AG10803 (cell line): ENCODE measurements around a stretch of chr4.

- RRBS: no CpG with 5 or more reads among the region's 24 CpGs
These were observed 178.8 kb downstream of the OTOP1 start for GRCh38 chr4:4047753-4048425.

DNA sequence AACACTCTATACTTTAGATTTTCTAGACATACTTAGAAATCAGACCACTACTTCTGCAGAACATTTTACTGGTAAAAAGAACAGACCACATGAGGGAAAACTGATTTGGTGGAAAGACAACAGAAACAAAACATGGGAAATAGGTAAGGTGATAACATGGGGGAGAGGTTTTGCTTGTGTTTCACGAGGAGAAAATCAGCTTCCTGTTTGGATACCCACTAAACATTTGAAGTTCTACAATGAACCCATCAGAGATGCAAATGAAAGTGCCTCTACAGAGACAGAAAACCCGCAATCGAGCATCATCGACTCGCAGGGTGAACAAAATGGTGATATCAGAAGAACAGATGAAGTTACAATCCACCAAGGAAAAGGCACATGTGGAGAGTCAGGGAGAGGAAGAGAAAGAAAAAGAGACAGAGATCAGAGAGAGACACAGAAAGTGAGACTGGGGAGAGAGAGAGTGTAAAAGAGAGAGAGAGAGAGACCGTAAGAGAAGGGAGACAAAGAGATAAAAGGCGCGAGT, 153.2 kb downstream of the OTOP1 start:
- RRBS: no CpG with 5 or more reads among the region's 8 CpGs

DNA sequence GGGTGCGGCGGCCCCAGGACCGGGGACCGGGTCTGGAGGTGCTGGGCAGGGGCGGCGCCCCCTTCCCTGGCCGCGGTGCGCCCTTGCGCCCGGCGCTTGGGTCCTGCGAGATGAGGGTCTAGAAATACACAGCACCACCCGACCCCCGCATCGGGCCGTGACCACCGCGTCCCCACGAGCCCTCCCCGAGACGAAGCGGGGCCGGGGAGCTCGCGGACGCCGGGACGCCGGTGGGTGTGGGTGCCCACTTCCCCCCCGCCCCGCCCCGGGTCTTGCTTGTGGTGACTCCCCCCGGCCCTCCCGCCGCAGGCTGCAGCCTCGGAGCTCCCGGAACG, 360 bp downstream of the NSG1 start:
- RRBS: 1% methylated on average over 20 of the region's 39 CpGs

GRCh38 chr4:4392243-4393088, 5.6 kb downstream of the NSG1 start:
- RRBS: no CpG with 5 or more reads among the region's 16 CpGs

DNA sequence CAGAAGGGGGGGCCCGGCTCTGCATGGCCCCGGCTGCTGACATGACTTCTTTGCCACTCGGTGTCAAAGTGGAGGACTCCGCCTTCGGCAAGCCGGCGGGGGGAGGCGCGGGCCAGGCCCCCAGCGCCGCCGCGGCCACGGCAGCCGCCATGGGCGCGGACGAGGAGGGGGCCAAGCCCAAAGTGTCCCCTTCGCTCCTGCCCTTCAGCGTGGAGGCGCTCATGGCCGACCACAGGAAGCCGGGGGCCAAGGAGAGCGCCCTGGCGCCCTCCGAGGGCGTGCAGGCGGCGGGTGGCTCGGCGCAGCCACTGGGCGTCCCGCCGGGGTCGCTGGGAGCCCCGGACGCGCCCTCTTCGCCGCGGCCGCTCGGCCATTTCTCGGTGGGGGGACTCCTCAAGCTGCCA, 414 bp downstream of the MSX1 start:
- RRBS: 3% methylated on average over 16 of the region's 44 CpGs

DNA sequence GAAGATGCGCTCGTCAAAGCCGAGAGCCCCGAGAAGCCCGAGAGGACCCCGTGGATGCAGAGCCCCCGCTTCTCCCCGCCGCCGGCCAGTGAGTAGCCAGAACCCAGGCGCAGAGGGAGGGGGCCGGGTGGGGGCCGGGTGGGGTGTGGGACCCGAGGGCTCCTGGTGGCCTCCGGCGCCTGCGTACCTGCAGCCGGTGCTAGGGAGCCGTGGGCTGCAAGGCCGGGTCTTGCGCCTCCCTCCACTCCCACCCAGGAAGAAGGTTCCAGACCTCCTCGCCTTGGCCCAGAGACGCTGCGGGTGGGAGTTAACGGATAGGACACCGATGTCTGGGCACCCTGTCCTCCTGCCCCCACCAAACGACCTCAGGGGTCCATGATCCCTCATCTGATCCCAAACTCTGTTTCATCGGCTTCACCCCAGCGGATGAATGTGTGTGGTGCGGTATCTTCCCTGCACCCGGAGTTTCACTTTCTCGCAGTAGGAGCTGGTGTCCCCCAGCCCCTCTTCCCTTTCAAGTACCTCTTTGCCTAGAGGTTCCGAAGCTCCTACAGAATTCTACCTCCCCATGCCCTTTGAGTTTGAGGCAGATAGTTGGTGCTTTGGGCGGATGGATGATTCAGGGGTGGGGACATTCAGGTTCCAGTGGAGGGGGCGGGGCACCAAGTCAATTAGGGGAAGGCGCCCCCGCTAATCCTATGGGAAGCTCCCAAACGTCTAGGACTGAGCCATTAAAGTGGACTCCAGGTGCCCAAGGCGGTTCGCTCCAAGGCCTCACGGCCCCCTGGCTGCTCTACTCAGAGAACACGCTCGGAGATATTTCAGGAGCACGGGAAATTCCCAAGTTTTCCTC, 1.0 kb downstream of the MSX1 start:
- RRBS: 25% methylated on average over 4 of the region's 44 CpGs

DNA sequence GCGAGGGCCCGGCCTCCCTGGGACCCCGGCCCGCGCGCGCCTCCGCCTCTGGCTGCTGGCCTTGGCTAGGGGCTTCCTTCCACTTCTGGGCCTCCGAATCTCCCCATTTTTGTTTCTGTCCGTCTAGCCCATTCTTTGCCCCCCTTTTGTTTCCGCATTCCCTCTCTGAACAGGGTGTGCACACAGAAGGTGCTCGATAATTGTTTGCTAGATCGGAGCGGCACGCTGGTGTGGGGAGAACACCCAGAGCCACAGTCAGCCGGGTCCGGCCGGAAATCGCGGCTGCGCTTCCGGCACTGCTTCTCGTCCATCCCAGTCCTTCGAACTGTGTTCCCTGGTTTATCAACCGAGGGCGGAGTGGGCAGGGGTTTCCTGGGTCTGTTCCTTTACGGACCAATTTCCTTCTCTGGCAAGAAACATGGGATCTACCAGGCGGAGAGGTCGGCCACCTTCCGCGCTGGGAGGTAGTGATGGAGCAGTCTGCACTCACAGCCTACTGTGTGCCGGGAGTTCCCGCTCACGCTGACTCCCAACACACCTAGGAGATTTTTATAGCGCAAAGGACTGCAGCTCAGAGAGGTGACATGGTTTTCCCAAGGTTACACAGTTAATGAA, 6.6 kb downstream of the MSX1 start:
- RRBS: no CpG with 5 or more reads among the region's 35 CpGs

GRCh38 chr4:5385634-5385934, 322.8 kb downstream of the EVC2 start:
- RRBS: no CpG with 5 or more reads among the region's 2 CpGs

DNA sequence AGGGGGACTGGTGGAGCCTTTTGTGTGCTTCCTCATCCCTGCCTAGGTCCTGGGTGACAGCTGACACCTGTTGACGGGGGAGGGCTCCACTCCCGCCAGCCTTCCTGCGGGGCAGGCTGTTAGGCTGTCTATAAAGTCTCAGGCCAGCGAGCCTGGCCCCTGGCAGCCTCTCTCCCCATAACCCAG, 824 bp upstream of the EVC2 start:
- RRBS: no CpG with 5 or more reads among the region's 4 CpGs

- RRBS: no CpG with 5 or more reads among the region's 3 CpGs
These were observed 57.4 kb downstream of the CRMP1 start for GRCh38 chr4:5835479-5835856.

- RRBS: no CpG with 5 or more reads among the region's 26 CpGs
These were observed 12.4 kb upstream of the WFS1 start for GRCh38 chr4:6257039-6257937.

DNA sequence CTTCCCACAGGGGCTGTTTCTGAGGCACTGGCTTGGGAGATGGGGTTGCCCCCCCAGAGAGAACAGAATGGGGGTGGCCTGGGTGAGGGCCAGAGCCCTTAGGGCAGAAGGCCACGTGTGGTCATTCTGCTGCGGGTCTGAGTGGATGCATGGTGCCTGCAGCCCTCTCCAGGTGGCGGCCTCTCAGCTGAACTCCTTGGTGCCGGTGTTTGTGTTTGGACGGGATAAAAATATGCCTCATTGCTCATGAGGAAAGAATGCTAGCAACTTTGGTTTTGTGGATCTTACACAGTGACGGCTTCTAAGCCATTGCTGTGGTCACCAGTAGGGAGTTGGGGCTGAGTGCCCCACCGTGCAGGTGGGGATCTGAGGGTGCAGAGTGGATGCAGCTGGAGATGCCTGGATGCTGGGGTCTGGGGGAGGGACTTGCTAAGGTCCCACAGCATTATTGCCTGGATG, 3.5 kb downstream of the WFS1 start:
- RRBS: no CpG with 5 or more reads among the region's 7 CpGs

GRCh38 chr4:6324618-6325586, 55.3 kb downstream of the WFS1 start:
- RRBS: 55% methylated on average over 3 of the region's 30 CpGs

DNA sequence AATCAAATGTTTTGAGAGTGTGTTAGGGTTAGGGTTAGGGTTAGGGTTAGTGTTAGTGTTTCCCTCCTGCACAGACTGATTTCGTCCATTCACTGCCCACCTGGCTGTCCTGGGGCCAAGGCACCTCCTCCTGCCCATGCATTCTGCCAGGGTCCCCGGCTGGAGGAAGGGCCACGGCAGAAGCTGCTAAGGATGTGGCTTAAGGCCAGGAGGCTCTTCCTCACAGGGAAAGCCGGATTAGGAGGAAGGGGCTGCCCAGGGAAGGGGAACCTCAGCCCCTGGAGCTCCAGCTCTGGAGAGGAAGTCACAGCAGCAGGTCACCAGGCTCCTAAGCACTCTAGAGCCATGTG, 48.6 kb downstream of the PPP2R2C start:
- RRBS: 25% methylated on average over 3 of the region's 4 CpGs

DNA sequence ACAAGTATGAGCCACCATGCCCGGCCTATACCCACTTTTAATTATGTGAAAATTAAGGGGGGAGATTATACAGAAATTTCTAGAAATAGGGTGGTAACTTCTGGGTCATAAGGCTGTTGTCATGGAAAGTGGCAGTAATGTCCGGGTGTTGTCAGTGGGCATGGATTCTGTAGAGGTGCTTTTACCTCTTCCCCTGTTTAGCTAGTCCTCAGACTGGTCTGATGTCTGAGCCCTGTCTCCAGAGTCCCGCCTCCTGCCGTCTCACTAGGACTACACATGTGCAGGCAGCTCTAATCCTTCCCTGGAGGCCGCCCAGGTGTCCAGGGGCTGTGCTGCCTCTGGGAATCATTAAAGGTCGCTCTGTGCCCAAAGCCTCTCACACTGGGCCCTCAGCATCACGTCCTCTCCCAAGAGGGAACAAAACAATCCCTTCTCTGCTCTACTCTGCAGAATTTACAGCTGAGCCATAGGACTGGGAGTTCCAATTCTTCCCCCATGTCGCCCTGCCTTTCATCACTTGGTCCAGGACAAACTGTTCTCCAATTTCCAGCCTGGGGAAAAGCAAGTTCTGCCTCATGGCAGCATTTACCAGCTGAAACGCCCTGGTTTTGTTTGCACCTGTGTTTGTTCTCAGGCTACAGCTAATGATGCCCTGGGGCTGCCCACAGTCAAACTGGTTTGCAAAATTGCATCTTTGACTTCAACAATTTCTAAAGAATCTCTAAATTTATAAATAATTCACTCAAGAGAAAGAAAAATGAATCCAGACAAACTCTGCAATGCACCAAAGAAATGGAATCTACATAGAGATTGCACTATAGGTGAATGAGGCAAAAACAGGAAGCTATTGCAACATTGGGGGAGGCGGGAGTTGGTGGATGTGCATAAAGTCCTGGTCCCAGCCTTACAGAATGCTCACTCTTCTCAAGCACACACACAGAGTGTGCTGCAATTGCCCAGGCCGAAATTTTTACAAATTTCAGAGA, 7.3 kb upstream of the MRFAP1 start:
- RRBS: 75% methylated on average over 1 of the region's 11 CpGs

GRCh38 chr4:6658294-6659201, 15.3 kb upstream of the ENSG00000170846 start:
- RRBS: 8% methylated on average over 6 of the region's 60 CpGs

DNA sequence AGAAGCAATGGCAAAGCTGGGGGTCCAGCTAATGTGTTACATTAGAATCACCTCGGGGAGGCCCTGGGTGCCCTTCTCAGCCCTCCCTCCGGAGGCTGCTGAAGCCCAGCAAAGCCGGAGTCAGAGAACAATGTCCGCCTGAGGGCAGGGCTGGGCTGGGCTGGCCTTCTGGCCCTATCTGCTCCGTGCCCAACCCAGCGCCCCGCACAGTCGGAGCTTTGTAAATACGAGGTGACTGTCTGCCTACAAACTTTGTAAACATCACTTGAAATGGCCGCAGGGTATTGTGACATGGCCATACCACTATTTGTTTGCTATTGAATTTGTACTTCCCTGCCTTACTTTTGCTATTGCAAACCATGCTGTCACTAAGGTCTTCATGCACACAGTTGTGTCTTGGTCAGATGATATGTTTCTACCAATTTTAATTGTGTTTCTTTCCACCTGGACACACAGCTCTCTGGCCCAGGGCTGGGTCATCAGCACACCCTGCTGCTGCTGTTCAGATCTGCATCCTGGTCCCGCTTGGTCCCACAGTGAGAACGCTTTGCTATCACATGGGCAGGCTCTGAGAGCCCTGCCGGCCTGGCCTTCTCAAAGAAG, 2.1 kb downstream of the S100P start:
- RRBS: no CpG with 5 or more reads among the region's 13 CpGs

DNA sequence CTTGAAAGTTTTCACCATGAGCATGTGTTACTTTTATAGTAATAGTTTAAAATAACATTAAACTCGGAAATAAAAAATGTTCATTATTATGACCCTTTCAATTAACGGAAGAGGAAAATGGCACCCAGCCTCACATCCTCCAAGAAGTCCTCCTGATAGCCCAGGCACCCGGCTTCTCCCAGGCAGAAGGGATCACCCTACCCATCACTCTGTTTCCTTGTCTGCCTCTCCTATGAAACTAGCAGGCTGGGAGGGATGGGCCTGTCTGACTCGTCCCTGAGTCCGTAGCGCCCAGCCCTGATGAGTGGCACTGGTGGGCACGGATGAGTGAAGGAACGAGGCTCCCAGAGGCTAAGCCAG, 28.7 kb upstream of the KIAA0232 start:
- RRBS: no CpG with 5 or more reads among the region's 8 CpGs

GRCh38 chr4:6763171-6763987, 19.1 kb upstream of the KIAA0232 start:
- RRBS: no CpG with 5 or more reads among the region's 20 CpGs

DNA sequence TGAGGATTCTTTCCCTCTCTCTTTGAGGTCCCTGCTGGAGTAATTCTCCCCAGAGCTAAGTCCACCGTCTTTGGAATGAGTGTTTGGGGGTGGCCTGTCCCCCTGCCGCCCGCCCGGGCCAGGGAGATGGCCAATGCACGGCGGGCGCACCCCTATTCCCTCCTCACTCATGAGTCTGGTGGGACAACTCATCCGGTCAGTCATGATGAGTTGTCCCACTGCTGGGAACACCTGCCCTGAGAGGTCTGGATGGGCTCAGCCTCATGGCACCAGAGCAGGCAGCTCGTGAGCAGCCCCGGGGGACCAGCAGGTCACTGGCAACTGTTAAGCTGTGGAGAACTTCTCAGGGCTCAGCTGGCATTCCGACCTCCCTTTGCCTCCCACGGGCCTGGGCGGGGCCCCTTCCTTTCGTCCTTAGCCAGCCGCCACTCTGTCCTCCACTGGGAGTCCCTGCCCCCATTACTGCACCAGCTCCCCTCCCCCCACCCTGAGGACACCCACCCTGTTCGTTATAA, 14.8 kb upstream of the KIAA0232 start:
- RRBS: 67% methylated on average over 7 of the region's 16 CpGs